HEK293 (cell line): ENCODE measurements around the gene RND3.

DNA sequence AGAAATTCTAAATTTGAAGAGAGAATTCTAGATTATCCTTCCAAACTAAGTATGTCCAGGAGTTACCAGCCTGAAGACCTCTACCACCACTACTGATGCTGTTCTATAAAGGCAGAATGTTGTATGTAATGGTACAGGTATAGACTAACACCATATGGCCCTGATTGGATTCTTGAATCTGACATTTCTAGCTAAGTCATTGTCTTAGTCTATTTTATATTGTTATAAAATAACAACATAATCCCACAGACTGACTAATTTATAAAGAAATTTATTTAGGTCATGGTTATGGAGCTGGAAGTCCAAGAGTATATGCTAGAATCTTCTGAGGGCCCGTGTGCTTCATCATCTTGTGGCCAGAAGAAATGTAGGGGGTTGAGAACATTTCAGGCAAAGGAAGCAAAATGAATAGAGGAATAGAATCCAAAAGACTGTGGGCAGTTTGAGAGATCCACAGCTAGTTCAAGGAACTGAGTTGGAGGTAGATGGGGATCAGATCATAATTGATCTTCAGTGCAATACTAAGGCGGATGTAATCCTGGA is 4.0 kb upstream of the MMADHC start:
- PRO-cap: no peak
- RRBS, 2 experiments: no CpG with 5 or more reads among the region's 2 CpGs

- PRO-cap: no peak
- RRBS, 2 experiments: no CpG with 5 or more reads among the region's 5 CpGs
These were observed 20.7 kb downstream of the RND3 start for GRCh38 chr2:150466639-150467295.

DNA sequence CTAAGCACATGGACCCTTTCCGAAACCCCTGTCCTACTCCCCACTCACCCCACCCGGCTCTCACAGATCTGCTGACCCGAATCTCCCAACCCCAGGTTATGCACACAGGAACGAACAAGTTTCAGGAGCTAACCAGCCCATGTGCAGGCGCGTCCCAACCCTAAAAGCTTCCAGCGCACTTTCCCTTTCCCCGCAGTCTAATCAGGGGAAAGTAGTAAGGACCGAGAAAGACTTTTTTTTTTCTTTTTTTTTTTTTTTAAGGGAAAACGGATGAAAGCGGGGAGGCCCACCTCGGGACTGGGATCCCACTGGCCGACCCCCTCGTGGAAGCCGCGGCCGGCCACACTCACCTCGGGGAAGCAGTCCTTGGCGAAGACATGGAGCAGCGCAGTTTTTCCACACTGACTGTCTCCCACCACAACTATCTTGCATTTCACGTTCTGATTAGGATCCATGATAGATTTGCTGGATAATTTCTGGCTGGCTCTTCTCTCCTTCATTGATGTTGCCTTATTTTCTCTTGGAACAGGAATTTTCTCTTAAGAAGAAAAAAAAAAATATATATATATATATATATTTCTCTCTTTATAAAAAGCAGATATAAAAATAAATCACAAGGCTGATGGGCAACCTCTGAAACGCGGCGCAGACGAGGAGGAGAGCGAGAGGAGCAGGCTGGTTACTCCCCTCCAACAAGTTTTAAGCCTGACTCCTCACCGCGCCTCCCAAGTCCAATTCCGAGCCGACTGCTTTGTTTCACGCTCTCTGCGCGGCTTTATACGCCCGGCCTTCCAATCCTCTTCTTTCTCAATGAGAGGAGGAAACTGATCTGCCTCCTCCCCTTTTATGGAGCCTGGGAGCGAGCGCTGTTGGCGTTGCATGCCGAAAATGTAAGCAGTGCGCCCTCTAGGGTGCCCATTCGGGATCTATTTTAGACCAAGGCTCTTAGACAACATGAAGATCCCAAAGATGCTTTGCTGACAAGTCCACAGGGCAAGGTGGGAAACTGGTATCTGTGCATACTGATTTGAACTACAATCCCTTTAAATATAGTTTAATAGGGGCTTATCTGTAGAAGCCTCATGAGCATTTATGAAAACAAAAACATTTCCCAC is at the start of gene RND3:
Gene RND3, minus strand, starts transcription at position 750 of the 1,115 bp plus-strand sequence.
- PRO-cap: bidirectional peak, plus-strand start at position 63 of the sequence, minus-strand start at position 100 of the sequence; bidirectional peak, plus-strand start at position 646 of the sequence, minus-strand start at position 750 of the sequence
- RRBS, 2 experiments: no CpG with 5 or more reads among the region's 41 CpGs

- PRO-cap: no peak
- RRBS, 2 experiments: no CpG with 5 or more reads among the region's 3 CpGs
These were observed 132.4 kb upstream of the RND3 start for GRCh38 chr2:150619856-150620341.

DNA sequence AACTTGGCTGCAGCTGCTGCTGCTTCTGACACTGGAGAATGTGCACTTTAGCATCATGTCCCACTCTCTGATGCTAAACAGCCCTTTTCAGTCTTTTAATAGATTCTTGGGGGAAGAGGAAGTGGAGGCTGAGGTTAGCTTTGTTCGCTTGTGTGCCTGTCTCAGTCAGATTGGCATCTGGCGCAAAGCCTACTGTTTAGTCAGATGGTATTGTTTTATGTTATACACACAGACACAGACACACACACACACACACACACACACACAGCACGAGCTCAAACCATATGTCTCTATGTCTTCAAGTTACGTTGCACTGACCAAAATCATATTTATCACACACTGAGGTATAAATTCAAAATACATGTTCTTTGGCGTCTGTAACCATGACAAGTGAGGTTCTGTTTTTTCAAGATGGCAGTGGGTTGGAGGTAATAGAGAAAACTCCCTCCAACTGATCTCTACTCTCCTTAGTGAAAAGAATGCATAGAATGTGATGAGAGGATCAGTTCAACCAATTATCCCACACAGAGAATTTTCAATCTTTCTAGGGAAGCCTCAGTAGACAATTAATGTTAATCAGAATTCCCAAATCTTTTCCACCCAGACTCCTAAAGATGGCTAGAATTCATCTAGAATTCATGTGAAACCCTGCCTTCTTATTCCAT is 136.8 kb upstream of the RND3 start:
- PRO-cap: no peak
- RRBS, 2 experiments: no CpG with 5 or more reads among the region's 5 CpGs

DNA sequence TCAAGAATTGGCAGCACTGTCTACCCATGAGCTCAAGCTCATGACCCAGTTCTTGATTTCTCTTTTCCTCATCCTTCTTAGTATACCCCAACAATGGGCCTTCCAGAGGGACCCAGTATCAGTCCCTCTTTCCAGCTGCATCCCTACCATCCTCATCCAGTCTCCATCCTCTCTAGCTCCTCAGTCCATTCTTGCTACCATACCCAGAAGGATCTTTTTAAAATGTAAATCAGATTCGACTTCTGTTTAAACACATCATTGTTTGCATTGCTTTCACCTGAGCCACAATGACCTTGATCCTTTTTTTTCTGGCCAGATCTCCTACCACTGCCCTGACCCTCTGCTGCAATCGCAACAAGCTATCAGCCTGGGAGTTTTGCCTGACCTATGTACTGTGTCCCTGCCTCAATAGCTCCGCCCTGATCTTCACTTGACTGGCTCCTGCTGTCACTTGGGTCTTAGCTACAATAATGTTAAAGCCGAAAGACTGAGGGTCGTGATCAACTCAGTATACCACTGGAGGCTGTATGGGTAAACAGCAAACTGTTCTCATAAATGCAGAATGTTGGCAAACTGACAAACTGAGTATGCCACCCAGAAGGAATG is 2.5 kb upstream of the RBM43 start:
- PRO-cap: no peak
- RRBS, 2 experiments: no CpG with 5 or more reads among the region's 5 CpGs

DNA sequence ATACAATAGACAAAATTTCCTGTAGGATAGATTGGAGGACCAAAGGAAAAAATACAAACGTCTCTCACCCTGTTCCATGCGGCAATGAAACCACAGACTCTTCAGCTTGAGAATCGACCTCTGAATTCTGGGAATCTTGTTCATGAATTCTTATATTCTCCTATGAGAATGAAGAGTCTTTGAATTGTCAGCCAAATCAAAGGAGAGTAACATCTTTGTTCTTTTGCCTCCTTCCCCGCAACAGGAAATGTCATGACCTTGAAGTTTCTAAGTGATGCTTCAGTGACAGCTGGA is 21.7 kb downstream of the TNFAIP6 start:
- PRO-cap: no peak
- RRBS, 2 experiments: no CpG with 5 or more reads among the region's 4 CpGs

DNA sequence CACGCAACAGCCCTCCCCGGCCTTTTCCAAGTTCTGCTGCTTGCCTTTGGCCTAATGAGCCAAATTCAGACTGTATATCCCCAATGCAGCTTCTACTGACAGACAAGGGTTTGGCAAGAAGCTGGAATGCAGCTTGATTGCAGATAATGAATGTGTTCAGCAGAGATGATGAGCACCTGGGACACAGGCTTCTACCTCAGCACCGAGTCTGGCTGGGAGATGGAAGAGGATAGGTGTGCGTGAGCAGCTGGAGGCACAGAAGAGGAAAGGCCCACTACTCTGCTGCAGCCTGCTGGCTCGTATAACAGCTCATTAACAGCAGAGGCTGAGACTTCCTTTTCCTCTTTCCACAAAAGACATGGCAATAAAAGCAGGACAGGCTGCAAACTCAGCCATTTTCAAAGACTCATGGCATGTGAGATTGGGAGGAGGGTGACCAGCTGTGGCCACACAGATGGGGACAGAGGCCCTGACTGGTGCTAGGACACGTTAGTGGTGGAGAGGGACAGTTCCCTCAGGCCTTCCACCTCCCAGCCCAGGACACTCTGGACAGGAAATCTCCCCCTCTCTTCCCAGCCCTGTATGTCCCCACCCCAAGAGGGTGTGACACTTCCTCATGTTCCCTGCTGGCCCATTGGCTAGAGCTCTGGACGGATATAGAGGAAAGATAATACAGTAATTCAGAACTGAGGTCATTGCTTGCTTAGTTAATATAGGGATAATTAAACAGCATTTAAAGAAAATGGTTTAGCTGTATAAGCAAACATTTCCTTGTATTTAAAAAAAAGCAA is 60.3 kb downstream of the CACNB4 start:
- PRO-cap: no peak
- RRBS, 2 experiments: no CpG with 5 or more reads among the region's 7 CpGs

DNA sequence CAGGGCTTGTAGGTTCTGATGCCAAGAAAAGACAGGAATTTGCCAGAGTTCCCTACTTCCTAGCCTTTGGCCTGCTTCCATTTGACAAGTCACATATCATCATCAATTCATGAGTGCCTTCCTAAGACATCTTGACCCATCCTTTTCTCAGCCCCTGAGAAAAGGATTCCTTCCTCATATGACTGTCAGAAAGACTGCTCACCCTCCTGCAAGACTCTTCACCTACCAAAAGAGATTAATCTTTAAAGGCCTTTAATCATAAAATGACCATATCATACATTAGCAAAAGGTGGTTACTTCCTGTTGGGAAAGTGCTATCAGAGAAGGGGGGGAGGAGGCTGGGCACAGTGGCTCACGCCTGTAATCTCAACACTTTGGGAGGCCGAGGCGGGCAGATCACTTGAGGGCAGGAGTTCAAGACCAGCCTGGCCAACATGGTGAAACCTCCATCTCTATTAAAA is 3.3 kb downstream of the STAM2 start:
- PRO-cap: no peak
- RRBS, 2 experiments: no CpG with 5 or more reads among the region's 3 CpGs

DNA sequence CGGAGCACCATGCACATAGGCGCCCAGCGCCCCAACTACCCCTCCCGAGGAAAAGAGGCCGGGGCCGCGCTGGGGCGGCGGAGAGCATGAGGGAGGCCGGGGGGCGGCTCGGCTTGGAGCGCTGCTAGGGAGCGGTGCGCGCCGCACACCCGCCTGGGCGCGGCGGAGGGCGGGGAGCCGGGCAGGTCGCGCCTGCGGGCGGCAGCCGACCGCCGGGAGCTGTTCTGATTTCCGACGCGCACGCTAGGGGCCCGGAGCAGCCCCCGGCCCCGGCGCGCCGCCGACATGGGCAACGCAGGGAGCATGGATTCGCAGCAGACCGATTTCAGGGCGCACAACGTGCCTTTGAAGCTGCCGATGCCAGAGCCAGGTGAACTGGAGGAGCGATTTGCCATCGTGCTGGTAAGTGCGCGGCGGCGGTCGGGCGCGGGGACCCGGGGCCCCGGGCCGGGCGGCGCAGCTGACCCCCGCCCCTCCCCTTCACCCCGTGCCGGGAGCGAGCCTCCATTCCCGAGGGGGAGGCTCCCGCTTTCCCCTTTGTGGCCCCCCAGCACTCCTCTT is 425 bp downstream of the FMNL2 start:
- PRO-cap: bidirectional peak, plus-strand start at position 227 of the sequence, minus-strand start at position 221 of the sequence
- RRBS, 2 experiments: 2% methylated on average over 33 to 35 of the region's 67 CpGs

DNA sequence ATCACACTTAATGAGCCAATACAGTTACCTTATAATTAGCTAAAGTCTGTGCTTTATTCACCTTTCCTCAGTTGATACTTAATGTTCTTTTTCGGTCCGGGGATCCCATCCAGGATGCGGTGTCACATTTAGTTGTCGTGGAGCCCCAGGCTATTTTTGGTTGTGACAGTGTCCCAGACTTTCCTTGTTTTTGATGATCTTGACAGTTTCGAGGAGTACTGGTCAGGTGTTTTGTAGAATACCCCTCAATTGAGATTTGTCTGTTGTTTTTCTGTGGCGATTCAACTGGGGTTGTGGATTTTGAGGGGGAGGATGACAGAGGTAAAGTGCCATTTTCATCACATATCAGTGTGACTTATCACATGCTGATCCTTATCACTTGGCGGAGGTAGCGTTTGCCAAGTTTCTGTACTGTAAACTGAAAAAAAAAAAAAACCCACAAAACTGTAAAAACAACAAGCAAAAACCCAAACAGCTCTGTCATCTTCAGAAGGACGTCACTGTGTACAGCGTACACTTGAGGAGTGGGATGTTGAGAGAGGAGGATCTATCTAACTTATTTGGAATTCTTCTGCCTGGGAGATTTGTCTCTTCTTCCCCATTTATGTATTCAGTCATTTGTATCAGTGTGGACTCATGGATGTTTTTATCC is 68.0 kb downstream of the FMNL2 start:
- PRO-cap: no peak
- RRBS, 2 experiments: no CpG with 5 or more reads among the region's 10 CpGs

DNA sequence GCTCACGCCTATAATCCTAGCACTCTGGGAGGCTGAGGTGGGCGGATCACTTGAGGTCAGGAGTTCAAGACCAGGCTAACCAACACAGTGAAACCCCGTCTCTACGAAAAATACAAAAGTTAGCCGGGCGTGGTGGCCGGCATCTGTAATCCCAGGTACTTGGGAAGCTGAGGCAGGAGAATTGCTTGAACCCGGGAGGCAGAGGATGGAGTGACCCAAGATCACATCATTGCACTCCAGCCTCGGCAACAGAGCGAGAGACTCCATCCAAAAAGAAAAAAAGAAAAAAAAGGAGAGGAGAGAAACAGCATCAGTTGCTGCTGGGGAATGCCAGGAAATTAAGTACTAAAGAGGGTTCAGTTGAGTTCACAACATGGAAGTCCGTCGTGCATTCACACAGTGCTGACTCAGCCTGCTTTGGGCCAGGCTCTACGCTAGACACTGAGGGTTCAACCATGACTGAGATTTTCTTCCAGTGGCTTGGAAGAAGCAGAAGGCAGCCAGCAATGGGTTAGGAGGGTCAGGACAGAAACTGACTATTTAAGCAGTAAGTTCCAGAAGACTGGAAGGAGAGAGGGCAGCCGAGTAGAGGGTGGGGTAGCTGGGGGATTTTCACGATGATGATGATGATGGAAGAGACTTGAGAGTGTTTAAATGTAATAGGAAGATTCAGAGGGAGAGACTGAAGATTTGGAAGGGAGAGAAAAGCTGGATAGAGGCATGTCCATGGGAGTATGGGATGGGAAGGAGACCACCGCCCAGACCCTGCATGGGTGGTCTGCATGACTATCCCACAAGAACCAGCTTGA is 108.8 kb downstream of the FMNL2 start:
- PRO-cap: no peak
- RRBS, 2 experiments: no CpG with 5 or more reads among the region's 16 CpGs

GRCh38 chr2:152454580-152455720 is 120.0 kb downstream of the FMNL2 start:
- PRO-cap: no peak
- RRBS, 2 experiments: no CpG with 5 or more reads among the region's 4 CpGs

- PRO-cap: no peak
- RRBS, 2 experiments: no CpG with 5 or more reads among the region's 3 CpGs
These were observed 334.9 kb downstream of the GALNT13 start for GRCh38 chr2:154206714-154206952.

DNA sequence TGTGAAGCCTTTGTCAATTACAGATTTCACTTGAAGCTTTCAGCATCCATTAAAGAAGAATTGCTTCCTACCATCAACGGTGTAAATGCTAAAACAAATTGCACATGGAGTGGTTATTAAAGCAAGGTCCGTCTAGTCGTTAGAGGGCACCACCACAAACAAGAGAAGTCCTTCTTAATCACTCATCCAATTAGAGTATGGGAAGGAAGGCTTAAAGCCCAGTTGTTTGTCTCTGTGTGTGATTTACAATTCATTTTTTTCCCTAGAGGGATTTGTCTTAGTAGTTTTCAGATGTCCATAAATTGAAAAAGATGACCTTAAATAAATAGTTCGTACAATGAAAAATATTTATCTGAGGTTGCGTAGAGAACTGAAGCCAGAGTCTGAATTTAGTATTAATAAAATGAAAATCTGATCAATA is 1.7 kb downstream of the KCNJ3 start:
- PRO-cap: no peak
- RRBS, 2 experiments: no CpG with 5 or more reads among the region's 5 CpGs

GRCh38 chr2:154709493-154709948 is 11.0 kb downstream of the KCNJ3 start:
- PRO-cap: no peak
- RRBS, 2 experiments: no CpG with 5 or more reads among the region's 7 CpGs

DNA sequence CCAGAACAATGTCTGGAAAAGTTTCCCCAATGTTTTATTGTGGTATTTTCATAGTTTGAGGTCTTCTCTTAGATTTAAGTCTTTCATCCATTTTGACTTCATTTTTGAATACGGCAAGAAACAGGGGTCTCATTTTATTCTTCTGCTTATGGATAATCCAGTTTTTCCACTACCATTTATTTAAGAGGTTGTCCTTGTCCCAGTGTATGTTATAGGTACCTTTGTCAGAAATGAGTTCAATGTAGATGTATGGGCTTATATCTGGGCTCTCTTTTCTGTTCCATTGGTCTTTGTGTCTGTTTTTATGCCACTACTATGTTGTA is 750.4 kb downstream of the NR4A2 start:
- PRO-cap: no peak
- RRBS, 2 experiments: no CpG with 5 or more reads among the region's 1 CpG

- PRO-cap: unidirectional peak, plus-strand start at chr2:155965878; unidirectional peak, minus-strand start at chr2:155966274
- RRBS, 2 experiments: no CpG with 5 or more reads among the region's 33 CpGs
These were observed 366.8 kb downstream of the NR4A2 start for GRCh38 chr2:155965384-155966545.

DNA sequence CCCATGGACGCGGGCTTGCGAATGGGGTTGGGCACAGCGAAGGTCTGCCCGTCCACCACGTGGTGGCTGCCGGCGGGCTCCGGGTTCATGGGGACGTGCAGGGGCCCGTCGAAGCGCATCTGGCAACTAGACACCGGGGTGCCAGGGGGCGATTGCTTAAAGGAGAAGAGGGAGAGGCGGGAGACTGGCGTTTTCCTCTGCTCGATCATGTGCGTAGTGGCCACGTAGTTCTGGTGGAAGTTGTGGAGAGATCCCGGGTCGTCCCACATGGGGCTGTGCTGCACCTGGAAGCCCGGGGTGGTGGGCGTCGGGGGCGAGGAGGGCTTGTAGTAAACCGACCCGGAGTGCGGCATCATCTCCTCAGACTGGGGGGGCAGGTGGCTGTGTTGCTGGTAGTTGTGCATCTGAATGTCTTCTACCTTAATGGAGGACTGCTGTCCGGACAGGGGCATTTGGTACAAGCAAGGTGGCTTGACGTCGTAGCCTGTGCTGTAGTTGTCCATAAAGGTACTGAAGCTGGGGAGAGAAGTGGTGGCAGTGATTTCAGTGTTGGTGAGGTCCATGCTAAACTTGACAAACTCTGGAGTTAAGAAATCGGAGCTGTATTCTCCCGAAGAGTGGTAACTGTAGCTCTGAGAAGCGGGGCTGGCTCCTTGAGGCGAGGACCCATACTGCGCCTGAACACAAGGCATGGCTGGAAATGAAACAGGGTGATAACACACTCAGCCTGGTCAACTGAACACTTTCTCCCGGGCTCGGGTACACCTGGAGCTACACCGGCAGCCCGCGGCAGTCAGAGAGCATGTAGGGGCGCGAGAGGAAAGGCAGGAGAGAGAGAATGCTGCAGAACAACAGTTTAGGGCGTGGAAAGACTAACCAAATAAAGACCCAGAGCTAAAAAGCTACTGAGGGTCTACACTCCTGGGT is 2.8 kb downstream of the NR4A2 start:
- PRO-cap: no peak
- RRBS, 2 experiments: 97% methylated on average over 23 of the region's 45 CpGs

DNA sequence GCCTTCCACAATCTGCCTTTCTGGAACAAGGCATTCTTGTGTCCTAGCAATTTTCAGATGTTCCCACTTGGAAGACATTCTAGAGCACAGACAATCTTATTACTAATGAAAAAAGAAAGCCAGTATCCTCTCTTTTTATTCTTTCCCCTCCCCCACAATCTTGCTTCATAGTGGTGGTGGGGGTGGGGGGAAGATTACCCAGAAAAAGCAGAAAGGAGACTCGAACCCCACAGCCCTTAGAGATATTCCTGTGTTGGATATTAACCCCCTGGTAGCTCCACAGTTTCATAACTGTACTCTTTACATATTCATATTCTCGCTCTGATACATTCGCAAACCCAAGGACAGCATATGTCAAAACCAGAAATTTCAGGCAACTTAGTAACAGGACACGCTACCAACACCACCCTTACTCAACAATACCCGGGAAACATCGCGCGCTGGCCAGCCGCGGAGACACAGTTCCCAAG is 900 bp downstream of the NR4A2 start:
- PRO-cap: no peak
- RRBS, 2 experiments: no CpG with 5 or more reads among the region's 10 CpGs